NALM6 (cell line): Measurements from ENCODE around the genes NIN and STYX.

DNA sequence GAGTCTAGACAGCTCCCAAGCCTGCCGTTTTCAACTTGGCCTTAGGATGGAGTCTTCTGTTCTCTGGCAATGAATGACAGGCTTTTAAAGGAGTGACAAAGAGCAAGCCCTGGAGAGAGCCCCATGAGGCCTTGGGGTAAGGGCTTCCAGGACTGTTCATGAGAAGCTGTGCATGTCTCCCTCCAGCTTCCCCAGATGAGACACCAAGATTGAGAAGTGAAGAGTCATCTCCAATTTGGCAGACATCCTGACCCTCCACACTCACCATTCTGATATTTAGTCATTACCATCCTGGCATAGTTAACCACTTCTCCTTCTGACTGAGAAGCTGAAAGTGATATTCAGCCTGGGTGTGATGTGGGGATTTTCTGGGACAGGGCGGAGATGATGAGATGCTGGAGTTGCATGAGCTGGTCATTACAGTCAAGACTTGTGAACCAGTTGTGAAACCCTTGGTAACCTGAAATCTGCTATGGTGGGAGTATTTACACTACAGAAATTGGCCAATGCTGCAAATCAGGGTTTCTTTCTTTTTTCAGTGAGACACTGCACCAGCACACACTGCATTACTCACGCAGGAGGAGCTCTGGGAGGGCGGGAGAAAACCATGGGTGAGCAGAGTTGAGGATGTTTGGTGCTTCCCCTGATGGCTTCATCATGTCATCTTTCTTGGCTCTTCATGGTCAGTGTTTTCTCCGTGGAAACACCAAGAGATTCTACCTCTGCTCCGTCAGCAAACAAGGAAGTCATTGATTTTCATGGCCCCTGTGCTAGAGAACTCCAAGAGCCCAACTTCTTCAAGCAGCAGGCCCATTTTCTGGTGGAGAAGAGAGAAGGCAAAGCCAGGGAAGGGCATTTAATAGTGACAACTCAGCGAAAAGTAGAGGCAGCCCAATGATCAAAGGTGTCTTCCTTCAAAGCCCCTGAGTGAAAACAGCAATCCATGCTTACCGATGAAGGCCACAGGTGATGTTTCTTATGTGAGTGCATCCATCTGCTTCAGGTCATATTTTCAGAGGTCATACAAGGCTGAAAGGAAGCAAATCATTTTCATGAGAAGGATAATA lies 77.6 kb downstream of the VCPKMT start:
- PRO-cap: no peak

GRCh38 chr14:50069255-50069754 lies 47.1 kb downstream of the VCPKMT start:
- PRO-cap: no peak

GRCh38 chr14:50191271-50191800 lies 40.0 kb downstream of the SOS2 start:
- PRO-cap: no peak

- PRO-cap: no peak
These were observed 8.3 kb downstream of the CDKL1 start for GRCh38 chr14:50388292-50388959.

DNA sequence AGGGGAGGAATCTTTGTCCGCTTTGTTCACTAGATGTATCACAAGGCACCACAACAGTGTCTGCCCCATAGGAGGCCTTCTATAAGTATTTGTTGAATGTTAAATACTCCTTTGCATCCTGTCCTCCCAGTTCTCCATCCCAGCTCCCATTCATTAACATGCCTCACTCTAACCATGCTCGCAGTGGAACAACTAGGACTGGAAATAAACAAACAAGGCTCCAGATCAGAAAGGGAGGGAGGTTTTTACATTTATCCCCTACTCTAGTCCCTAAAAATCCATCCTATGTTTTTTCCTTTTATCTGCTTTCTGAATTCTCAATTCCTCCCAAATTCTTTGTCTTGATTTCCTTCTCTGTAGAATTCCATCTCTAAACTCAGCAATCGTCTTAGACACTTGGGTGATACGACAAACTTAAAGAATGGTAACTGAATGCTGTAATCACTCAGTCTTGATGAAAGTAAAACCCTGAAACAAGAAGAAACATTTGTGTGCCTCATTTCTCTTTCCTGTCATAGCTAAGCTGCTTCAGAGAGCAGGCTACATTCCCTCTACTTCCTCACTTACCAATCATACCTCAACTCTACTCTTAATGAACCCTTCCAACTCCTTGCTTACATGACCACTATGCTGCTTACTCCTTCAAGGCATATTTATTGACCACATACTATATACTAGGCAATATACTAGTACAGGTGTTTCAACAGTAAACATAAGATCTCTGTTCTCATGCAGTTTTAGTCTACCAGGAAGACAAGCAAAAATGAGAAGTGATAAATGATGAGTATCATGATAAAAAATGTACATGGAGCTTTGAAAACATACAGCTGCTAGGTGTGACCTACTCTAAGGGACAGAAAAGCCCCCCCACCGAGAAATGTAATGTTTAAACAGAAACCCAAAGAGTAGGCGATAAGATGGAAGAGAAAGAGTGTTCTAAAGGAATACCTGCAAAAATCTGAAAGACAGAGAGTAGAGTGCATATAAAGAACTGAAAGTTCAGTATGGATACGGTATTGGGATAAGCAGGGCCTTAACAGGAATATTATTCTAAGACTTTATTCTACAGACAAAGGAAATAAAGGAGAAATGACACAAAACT lies 8.3 kb downstream of the MAP4K5 start:
- PRO-cap: no peak

DNA sequence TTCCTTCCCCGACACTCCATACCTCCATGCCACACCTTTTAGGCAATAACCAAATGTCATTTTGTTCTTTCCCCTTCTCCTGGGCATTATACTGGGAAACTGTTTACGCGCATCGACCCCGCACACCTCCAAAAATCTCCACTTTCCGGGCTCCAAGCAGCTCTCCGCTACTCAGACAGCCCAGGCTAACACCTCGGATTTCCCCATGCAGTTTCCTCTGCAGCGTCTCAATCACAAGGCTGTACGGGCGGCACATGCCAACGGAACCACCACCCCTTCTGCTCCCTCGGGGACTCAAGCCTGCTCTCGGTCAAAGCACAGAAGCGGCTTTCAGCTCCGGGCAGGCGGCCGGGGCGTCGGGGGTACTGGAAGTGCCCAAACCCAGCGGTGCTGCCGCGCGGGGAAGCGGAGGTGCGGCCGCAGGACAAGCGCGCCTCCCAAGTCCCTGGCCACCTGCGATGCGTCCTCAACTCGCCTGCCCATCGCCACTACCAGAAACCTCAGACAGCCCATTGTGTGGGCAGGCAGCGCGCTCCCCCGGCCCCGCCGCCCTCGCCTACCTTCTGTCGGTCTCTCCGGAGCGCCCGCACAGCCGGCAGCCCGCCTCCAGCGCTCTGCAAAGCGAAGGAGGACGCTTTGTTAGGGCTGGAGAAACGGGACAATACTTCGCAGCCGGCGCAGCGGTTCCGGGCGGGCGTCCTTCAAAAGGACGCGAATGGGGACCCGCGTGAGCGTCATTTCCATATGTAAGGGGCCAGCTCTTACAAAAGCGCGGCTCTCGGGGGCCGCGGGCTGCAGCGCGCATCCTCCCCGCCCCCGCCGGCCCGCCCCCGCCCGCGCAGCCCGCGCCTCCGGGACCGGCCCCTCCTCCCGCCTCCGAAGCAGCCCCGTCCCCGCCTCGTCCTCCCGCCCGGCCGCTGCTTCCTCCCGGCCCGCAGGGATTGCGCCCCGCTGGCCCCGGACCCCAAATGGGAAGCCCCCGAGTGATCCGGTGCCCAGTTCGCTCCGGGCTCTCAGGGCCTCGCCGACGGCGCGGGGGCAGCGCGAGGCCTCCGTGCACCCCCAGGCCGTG lies 722 bp downstream of the NIN start:
- PRO-cap: bidirectional peak, plus-strand start at position 318 of the sequence, minus-strand start at position 219 of the sequence; bidirectional peak, plus-strand start at position 704 of the sequence, minus-strand start at position 717 of the sequence

GRCh38 chr14:50830976-50831968 lies at the start of gene NIN:
Gene NIN (minus strand): TSS chr14:50831162.
- PRO-cap: bidirectional peak, plus-strand start at chr14:50831326, minus-strand start at chr14:50831141

DNA sequence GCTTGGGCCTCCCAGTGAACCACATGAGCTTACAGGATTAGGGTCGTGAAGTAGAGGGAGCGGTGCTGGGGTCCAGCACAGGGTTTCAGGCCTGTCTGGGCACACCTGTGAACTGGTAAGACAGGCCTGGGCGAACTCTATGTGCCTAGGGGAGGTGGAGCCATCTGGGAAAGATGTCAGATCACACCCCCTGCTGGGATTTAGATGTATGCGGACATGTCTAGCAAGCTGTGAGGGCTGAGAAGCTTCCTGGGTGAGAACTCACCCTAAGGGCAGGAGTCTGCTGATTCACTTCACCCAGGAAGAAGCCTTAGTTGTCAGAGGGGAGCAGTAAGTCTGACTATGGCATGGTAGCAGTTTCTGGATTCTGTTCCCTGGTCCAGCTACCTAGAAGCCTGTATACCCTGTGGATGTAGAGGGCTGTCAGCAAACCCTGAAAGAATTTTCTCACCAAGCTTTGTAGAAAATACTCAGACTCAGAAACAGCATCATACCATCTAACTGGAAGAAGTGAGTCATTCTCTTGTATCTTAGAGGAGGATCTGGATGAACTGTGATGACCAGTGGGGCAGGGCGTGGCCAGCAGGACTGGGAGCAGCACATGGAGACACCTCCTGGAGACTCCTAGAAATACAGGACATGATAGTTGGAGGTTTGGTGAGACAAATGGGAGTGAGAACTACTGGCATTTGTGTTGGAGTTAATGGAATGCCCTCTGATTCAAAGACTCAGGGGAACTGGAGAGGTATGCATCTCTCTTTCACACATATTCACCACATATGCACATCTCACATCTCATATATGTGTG lies 11.3 kb upstream of the PYGL start:
- PRO-cap: no peak

- PRO-cap: no peak
These were observed 17.4 kb upstream of the PYGL start for GRCh38 chr14:50961584-50962214.

DNA sequence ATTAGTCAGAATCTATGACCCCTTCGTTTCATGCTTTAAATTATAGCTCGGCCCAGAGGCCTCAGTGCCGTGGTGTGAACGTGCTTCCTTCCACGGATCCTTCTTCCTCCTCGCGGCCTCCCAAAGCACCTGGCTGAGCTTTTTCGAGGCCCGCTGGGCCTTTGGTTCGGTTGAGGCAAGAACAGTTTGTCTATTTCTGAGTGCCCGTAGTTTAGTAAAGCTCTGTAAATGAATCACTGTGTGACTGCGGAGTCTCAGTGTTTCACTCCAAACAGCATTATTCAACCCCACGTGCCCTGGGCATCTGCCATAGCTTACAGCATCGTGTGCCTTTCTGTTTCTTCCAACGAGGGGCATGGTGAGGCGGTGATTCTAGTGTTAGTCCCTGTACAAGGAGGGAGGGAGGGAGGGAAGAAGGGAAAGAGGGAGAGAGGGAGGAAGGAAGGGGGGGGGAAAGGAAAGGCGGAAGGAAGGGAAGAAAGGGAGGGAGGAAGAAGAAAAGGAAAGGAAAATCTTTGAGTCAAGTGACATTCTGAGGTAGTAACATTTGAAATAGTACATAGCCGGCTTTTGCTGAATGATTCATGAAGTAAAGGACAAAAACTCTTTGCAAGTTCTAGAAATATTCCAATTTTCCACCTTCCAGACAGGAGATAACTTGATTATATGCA lies 1.1 kb upstream of the TRIM9 start:
- PRO-cap: no peak

DNA sequence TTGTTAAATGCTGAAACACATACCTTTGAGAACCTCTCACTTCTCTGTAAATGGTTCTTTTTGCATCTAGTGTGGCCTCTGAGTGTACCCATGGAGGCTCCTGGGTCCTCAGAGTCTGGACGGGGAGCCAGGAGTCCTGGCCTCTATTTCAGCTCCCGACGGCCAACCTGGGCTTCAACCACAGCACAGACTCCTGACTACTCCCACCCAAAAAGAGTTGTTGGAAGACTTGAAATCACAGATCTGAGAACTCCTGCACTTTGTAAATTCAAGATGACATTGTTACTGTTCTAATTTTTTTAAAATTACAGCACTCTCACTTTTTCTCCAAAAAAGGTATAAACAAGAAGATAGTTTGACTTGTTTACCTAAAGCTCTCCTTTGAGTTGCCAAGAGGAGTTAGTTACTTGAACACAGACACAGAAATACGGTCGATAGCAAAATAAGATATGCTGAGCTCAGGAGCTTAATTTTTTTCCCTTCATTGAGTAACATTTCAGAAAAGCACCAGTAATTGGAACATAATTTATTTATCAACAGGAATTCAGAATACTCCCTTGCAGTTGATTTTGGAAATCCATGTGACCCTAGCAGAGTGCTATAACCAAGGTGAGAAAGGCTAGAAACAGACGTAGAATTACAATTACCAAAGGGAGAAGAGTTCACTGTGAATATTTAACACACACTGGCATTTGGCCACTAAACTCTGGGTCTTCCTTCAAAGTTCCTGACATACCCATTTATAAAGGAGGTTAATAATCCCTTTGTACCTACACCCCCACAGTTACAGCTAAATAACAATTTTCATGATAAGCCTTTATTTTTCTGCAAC lies 51.7 kb upstream of the FRMD6 start:
- PRO-cap: no peak

DNA sequence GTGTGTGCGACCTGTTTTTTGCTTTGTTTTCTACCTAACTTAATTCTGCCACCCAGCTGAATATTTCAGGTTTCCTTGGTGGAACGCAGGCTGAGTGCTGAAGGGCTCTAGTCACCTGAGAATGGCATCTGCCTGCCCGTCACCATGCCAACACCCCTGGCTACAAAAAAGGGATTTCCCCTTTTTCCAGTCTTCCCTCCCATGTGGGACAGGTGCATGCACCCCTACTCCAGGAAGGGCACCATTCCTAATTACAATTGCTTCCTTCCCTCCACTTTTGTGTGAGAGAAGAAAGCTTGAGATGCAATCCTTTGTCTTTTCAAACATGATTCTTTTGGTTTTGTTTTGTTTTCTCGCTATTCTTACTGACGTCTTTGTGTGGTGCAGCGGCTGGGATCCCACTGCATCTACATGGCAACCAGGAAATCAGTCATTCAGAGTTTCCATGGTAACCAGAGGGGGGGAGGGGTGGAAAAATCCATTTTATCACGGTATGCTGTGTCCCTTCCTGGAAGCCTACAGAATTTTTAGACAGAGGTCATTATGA lies 13.8 kb upstream of the GNG2 start:
- PRO-cap: no peak

- PRO-cap: no peak
These were observed 5.3 kb upstream of the GNG2 start for GRCh38 chr14:51855095-51855454.

DNA sequence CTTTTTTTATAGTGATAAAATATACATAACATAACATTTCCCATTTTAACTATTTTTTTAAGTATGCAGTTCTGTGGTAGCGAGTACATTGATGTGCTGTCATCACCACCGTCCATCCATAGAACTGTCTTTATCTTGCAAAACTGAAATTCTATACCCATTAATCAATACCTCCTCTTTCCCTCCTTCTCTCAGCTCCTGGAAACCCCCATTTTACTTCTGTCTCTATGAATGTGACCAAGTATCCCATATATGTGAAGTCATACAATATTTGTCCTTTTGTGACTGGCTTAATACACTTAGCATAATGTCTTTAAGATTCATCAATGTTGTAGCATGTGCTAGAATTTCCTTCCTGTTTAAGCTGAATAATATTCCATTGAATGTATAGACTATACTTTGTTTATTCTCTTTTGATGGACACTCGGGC lies 3.1 kb downstream of the GNG2 start:
- PRO-cap: no peak

DNA sequence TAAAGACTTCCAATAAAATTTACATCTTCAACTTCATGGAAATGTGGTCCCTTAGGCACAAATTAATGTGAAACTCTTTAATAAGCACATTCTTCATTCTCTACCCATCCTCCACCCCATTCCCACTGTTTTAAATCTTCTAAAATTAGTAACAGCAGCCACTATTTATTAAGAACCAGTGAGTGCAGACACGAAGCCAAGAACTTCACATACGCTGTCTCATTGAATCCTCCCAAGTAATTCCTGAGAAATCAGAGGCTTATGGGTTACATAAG lies 16.7 kb downstream of the NID2 start:
- PRO-cap: no peak

GRCh38 chr14:52490758-52491309 lies 61.5 kb downstream of the TXNDC16 start:
- PRO-cap: no peak

DNA sequence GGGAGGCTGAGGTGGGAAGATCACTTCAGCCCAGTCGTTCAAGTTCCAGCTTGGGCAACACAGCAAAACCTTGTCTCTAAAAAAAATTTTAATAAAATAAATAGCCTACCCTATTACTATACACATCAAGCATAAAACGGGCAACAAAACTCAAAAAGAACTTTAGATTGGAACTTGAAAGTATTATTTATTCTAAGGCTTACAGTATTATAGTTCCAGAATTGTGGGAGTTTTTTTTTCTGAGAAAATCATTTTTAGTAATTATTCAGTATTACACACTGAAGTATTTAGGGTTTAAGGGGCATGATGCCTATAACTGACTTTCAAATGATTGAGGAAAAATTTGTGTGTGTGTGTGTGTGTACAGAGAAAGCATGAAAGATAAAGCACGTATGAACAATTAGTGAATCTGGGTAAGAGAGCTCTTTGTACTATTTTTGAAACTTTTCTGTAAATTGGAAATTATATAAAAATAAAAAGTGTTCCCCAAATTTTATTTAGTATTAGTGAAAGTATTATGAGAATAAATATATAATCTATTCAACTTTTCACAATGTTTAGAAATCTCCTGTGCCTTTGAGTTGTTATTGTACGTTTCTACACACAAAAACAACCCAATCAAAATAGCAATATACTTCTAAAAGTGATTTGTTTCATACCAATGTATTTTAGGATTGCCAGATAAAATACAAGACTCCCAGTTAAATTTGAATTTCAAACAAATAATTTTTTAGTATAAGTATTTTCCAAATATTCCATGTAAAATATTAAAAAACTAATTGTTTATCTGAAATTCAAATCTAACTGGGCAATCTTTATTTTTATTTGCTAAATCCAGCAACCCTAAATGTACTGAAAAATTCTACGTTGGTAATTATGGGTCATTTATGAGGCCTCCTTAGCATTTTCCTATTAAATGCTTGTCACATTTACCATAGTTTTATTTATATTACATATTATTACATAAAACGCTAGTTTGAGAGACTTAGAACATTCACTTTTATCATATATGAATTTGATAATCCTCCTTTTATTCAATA lies 52.7 kb downstream of the ERO1A start:
- PRO-cap: no peak

DNA sequence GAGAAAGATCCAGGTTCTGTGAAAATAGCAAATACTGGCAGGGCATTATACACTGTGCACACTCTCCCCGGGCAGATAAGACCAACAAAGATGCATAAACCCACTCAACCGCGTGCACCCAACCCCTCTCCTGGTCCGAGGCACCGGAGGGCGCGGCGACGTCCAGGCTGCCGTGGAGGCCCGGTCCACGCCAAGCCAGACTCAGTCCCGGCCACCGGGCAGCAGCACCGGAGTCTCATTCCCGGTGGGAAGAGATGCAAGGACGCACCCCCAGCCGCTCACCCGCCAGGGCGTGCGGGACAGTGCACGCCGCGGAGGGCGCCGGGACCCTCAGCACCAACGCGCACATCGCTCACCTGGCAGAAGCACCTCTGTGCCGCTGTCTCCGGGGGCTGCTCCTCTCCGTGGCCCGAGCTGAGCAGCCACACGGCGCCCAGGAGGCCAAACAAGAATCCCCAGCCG lies 315 bp downstream of the ERO1A start:
- PRO-cap: unidirectional peak, plus-strand start at position 103 of the sequence

GRCh38 chr14:52730073-52731113 lies at the start of gene STYX:
Gene STYX (plus strand): TSS chr14:52730166.
- PRO-cap: bidirectional peak, plus-strand start at chr14:52730206, minus-strand start at chr14:52730315; bidirectional peak, plus-strand start at chr14:52730712, minus-strand start at chr14:52730636

- PRO-cap: no peak
These were observed 90.3 kb downstream of the DDHD1 start for GRCh38 chr14:53062868-53063215.